Body of pancreas (tissue), 2 donors: ENCODE measurements around the genes PLIN2 and IFNA17.

GRCh38 chr9:16696135-16696676 is 174.3 kb downstream of the BNC2 start:
- PRO-cap: no peak
- RAMPAGE, long total RNA, 2 experiments: no peak in any of the 2 experiments

DNA sequence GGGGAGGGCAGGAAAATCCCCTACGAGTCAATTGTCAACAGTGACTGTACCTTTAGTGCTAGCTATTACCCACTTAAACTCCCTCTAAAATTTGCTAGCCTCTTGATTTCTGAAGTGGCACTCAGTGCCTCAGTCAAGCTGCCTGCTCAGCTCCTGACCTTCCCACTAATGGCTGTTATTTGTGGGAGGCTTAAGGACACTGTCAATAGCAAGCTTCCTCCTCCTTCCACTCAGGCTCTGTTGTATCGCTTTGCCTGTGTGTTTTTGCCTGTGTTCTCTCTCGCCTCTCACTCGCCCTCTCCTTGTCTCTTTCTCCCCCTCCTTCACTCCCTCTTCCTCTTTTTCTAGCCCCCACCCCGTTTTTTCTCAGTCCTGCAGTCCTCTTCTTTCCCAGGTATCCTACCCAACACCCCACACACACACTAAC is 140.8 kb downstream of the BNC2 start:
- PRO-cap: no peak
- RAMPAGE, long total RNA, 2 experiments: no peak in any of the 2 experiments

DNA sequence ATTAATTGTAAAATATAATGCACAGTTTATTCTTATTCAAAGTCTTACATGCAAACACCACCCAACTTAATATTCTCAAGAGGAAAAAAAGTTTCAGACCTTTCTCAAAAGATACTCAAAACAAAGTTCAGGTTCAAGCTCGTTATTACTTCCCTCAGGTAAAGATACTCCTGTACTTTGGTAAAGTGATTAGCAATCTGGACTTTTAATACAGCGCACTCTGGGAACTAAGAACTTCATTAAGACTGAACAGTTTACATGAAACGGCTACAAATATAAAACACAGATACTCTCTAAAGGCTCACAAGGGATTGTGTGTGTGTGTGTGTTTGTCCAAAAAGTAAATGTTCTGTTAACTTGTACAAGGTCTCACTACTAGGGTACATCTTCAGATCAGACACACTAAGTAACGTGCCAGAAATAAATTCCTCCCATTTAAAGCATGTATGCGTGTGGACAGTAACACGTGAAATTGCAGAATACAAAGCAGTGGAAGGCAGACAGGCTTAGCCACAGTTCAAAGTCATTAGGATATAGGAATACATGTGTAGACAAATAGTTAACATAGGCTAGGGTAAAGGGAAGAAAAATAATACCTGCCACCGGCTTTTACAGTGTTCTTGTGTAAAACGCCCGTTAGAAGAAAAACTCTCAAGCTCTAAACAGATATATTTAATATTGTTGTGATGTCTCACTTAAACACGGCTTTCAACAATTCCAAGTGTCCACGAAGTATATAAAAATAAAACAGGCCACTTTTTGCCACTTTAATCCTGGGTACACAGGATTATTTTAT is 1.8 kb downstream of the BNC2 start:
- PRO-cap: no peak
- RAMPAGE, long total RNA, 2 experiments: no peak in any of the 2 experiments

DNA sequence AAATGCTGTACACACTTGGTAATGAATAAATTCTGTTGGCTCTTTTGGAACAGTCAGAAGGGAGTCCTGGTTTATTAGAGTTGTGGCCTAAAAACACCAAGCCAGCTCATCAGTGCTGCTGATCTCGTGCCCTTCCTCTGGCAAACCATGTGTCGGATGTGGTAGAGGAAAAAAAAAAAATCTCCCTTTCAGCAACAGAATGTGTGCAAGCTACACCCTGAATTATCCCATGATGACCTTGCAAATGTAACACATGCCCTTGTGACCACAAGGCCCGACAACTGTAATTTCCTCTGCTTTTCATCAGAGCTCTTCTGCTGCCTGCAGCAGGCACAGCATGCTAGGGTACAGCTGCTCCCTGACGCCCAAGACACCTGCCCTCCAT is 14.4 kb upstream of the BNC2 start:
- PRO-cap: no peak
- RAMPAGE, long total RNA, 2 experiments: no peak in any of the 2 experiments

DNA sequence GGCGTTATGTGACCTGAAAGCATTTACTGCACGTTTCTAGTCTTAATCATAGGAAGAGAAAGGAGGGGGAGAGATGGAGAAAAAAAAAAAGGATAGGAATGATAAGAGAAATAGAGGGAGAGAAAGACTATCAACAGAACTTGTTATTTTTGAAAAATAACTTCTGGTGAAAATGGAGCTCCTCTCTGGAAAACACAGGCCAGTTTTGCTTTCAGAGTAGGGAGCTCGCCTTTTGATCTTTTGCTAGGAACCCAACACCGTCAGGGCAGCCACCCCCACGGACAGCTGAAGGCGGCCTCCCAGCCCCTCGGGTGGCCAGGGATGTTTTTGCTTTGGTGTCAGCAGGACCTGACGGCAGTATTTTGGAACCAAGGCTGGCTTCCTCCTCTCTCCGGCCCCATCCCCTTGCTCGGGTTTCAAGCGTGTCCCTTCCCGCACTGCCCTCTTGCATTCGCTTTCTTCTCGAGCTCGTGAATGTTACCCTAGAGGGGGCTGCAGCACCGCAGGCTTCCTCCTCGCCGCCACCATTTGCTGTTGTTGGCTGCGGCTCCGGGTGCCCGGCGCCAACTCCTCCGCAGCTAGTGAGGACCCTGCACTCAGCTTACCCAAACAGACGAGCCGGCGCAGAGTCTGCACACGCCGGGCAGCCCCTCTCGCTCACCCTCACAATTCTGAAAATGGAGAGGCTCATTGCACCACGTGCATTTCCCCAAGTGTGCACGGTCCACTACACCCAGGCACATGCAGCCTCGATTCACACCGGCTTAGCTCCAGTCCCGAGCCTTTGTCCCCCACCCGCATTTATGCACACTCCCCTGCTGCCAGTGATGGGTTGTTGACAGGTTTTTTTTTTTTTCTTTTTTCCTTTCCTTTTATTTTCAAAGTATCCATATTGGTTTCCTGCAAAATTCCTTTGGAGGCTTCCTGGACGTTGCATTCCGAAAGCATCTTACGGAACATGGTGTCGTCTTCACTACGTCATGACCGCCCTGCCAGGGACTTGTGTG is 35.5 kb upstream of the ADAMTSL1 start:
- PRO-cap: no peak
- RAMPAGE, long total RNA, 2 experiments: no peak in any of the 2 experiments

DNA sequence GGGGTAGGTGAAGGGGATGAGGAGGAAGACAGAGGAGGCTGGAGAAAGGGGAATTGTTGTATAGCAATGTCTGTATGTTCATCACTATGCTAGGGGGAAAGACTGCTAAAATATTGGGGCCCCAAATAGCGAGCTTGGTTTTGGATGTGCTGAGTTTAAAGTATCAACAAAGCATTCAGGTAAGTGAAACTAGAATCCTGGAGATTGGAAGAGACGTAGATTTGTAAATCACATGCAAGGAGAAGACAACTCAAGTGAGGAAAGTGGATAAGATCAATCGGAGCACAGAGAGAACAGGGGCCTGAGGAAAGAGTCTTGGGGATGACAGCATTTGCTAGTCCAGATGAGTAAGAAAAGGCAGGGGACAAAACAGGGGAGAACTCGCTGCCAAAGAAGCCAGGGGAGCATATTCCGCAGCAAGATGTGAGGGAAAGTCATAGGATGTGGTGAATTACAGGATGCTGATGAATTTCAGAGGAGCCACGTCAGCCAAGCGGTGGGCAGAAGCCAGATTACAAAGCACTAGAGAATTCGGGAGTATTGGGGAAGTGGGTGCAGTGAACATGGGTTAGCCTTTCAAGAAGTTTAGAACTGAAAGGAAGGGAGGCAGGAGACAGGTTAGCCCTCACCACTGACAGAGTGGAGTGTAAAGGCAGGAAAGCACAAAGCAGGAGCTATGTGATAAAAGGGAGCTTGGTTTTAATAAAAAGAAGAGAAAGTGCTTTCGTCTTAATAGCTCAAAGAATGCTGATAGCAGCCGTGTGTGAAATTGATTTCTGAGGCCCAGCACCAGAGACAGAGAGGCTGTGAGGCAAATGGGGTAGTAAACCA is 16.6 kb downstream of the ADAMTSL1 start:
- PRO-cap: no peak
- RAMPAGE, long total RNA, 2 experiments: no peak in any of the 2 experiments

DNA sequence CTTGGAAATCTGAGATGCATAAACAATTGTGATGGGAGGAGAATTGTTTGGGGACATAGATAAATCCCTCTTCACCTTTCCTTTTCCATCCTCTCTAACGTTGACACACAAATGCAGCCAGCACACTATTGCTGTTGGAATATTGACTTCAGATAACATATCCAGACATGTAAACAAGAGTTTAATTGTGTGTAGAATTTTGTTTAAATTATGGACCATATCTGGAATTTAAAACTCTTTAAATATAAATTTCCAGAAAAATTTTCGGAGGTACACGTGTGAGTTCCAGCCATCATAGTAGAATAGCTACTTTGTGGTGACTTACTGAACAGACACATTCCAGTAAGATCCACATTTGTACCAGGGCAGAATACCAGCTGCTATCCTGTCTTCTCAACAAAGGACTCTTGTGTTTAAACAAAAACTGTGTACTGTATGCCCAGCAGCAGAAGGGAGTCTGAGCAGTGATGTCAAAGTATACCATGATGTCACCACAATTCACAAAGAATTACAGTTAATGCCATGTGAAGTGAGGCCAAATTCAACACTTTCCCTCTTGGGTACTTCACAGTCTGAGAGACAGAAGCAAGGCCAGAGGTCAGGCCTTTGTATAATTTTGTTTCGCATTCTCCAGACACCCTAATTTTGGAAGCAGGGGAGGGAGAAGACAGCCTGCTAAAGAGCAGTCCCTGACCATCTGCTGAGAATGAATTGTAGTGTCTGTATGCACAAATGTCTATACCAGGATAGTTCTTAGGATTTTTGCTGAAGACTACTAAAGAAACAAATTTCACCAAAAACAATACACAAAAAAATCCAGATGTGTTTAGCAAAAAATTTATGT is 137.0 kb downstream of the ADAMTSL1 start:
- PRO-cap: no peak
- RAMPAGE, long total RNA, 2 experiments: no peak in any of the 2 experiments

- PRO-cap: no peak
- RAMPAGE, long total RNA, 2 experiments: no peak in any of the 2 experiments
These were observed 2.5 kb downstream of the PLIN2 start for GRCh38 chr9:19124567-19125321.

- PRO-cap: bidirectional peak, plus-strand start at chr9:19127581, minus-strand start at chr9:19127427
- RAMPAGE, long total RNA, 2 experiments: start-site peak on the minus strand in 2 of 2 experiments, at chr9:19127489-19127495 at its widest, 216 to 361 reads per replicate
These were observed at the start of gene PLIN2 for GRCh38 chr9:19127343-19127896. Gene PLIN2 (minus strand): TSS chr9:19127492.

GRCh38 chr9:19155283-19156106 is 28.2 kb upstream of the PLIN2 start:
- PRO-cap: no peak
- RAMPAGE, long total RNA, 2 experiments: no peak in any of the 2 experiments

GRCh38 chr9:19342912-19343340 is 37.1 kb downstream of the RPS6 start:
- PRO-cap: no peak
- RAMPAGE, long total RNA, 2 experiments: no peak in any of the 2 experiments

DNA sequence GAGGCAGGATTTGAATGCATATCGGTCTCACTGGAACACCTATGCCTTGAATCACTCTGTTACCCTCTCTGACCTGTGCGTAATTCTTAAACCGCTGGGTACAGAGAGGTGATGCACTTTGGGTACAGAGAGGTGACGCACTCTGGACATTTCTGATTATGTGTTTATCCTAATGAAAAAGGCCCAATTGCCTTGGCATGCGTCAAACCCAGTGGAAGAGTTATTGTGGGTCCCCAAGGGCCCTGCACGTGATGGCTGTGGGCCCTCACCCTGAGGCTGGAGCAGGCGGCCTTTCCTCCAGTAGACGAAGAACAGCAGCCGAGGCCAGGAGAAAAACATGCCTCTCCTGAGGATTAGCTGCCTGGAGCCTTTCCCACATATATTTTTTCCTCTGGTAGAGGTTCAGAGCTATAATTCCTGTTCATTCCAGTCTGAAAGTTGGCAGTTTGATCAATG is 22.6 kb downstream of the ACER2 start:
- PRO-cap: no peak
- RAMPAGE, long total RNA, 2 experiments: no peak in any of the 2 experiments

DNA sequence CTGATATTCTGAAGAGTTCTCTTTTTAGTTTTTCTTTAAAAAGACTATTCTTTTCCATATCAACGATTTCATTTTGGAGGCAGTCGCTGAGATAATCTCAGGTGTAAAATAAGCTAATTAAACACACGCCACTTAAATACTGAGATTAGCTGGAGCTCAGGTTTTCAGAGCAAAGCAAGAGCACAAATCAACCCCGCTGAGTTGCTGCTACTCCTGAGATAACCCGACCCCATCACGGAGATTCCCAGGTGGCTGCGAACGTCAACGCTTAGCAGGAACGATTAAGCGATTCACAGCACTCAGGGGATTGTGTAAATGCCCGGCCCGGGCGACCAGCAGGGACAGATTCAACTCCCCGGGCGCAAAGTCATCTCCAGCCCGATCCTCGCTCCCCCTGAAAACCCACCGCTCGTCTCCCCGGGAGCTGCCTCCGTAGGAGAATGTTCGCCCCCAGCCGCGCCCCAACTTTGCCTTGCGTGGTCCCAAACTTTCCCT is 796 bp downstream of the SLC24A2 start:
- PRO-cap: no peak
- RAMPAGE, long total RNA, 2 experiments: no peak in any of the 2 experiments

GRCh38 chr9:20658055-20659069 is 25.7 kb upstream of the FOCAD start:
- PRO-cap: no peak
- RAMPAGE, long total RNA, 2 experiments: start-site peak on the plus strand in 2 of 2 experiments, at chr9:20658278-20658365 at its widest, 39 to 49 reads per replicate

DNA sequence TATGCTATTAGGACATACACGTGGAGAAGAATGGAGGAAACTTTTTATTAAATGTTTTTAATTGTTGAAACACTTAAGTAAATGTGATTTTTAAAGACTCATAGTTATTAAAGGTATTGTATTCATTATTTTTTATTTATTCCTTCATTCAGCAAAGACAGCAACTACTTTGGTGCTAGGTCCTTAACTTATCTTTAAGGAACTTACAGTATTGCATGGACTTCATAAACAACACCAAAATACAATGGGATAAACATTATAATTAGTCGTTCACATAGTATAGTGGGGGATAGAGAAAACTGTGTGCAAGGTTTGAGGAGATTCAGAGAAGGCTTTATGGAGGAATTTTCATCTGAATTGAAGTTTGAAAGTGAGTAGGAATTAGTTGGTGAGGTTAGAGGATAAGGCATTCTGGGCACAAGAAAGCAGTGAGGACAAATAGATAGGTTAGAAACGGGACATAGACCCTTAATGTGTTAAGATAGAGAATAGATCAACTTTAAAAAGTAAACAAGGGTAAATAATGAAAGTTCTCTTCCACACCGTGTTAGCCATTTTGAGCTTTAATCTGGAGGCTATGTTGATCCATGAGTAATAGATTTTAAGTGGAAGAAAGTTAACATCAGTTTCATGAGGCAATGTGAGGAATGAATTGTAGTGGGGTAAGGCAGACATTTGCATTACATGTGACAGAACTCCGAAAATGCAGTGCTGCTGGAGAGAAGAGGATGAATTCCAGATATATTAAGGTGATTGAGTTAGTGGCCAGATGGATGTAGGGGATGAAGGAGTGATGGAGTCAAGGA is 3.7 kb downstream of the FOCAD start:
- PRO-cap: no peak
- RAMPAGE, long total RNA, 2 experiments: no peak in any of the 2 experiments

GRCh38 chr9:21080172-21080378 is 2.3 kb upstream of the IFNB1 start:
- PRO-cap: no peak
- RAMPAGE, long total RNA, 2 experiments: no peak in any of the 2 experiments

GRCh38 chr9:21228007-21228460 is at the start of gene IFNA17:
Gene IFNA17 (minus strand): TSS chr9:21228222.
- PRO-cap: no peak
- RAMPAGE, long total RNA, 2 experiments: no peak in any of the 2 experiments

DNA sequence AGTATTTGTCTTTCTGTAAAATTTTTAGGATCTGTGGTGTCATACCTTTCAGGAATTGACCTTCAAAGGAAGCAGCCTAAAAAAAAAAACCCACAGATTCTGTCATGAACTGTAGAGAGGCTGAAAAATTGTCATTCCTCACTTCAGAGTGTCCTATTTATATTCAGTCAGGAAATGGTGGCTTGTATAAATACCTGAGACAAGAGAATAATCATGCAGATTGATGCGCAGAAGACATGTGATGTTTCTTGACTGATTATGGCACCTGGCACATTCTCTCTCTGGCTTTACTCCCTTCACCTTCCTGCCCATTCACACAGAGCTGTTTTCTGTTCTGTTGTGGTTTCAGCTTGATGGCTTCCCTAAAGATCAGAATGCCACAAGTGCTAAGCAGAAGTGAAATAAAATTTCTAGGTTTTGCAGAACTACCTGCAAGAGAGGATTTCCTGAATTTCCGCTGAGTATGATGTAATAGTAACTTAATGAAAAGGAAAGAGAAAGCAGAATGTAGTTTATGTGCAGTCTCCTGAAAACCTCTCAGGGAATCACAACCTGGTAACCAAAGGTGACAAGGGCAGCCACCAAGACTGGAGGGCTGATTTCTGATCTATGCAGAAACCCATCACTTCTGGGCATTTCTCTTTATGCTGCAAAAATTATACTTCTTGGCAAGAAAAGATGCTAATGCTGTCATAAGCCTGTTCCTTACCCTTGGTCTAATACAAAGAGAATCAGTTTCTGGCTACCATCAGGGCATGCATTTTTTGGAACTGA is 4.0 kb downstream of the IFNA1 start:
- PRO-cap: no peak
- RAMPAGE, long total RNA, 2 experiments: no peak in any of the 2 experiments

DNA sequence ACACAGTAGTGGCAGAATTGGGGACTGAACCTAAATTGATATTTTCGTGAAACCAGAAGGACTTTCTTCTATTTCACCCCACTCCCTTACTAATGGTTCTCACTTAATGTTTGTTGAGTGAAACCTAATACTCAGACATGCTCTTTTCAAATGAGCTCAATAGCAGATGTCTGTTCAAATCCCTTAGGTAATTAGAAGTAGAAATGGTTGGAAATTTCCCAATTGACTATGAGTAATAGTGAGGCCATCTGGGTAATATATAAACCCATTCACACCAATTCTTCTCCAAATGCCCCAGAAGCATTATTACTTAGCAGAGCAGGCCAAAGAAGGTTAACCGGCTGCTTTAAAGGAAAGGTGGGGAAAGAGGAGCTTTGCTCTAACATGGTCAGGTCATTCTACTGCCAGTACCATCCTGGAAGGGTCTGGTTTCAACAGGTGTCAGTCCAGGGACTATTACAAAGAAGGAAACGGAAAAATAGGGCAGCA is 119.5 kb upstream of the MTAP start:
- PRO-cap: no peak
- RAMPAGE, long total RNA, 2 experiments: no peak in any of the 2 experiments

- PRO-cap: no peak
- RAMPAGE, long total RNA, 2 experiments: no peak in any of the 2 experiments
These were observed 33.9 kb downstream of the MTAP start for GRCh38 chr9:21836402-21836651.